ENCODE results near the gene KCNMB1.

GRCh38 chr5:161269016-161269414 lies 277.5 kb downstream of the GABRB2 start:
- PRO-cap, 6 experiments, result no peak in any of the 6 experiments
- RAMPAGE, long total RNA, 2 experiments, result no peak in any of the 2 experiments

DNA sequence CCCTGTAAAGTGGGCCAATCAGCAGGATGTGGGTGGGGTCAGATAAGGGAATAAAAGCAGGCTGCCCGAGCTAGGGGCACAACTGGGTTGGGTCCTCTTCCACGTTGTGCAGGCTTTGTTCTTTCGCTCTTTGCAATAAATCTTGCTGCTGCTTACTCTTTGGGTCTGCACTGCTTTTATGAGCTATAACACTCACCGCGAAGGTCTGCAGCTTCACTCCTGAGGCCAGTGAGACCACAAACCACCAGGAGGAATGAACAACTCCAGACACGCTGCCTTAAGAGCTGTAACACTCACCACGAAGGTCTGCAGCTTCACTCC lies 554.1 kb upstream of the CCNG1 start:
- PRO-cap, 6 experiments, result no peak in any of the 6 experiments
- RAMPAGE, long total RNA, 2 experiments, result no peak in any of the 2 experiments
- RRBS, result no CpG with 5 or more reads among the region's 7 CpGs

GRCh38 chr5:162981503-162981998 lies 455.8 kb upstream of the CCNG1 start:
- PRO-cap, 6 experiments, result no peak in any of the 6 experiments
- RAMPAGE, long total RNA, 2 experiments, result no peak in any of the 2 experiments
- RRBS, result no CpG with 5 or more reads among the region's 6 CpGs

DNA sequence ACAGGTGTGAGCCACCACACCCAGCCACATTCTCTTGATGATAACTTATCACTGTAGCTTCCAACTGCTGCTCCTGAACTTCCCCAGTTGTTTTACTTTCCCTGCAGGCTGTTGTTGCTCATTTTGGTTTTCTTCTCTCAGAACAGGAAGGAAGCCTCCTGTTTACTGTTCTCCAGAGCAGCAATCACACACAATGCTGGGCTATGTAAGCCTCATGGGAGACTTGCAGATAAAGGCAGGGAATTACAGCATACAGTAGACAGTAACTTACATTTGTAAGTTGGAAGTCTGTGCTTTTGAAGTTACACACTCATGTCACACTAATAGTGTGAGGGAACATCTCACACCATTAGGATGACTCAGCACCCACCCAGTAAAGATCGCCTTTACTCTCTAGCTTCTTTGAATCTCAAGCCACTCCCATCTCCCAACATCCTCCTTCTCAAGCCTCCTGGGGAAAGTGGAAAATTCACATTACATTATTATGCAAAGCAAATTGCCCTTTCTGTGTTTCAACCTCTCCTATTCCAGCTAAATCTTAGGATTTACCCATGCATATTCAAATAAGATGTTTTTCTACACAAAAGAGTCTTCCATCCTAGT lies 903.8 kb upstream of the TENM2 start:
- PRO-cap, 6 experiments, result no peak in any of the 6 experiments
- RAMPAGE, long total RNA, 2 experiments, result no peak in any of the 2 experiments
- RRBS, result no CpG with 5 or more reads among the region's 1 CpG

- PRO-cap, 6 experiments, result peak in 1 of 6 experiments; most common plus-strand start chr5:166325091 (in 1)
- RAMPAGE, long total RNA, 2 experiments, result no peak in any of the 2 experiments
- RRBS, result no CpG with 5 or more reads among the region's 10 CpGs
These were observed 654.0 kb upstream of the TENM2 start for GRCh38 chr5:166324837-166325242.

DNA sequence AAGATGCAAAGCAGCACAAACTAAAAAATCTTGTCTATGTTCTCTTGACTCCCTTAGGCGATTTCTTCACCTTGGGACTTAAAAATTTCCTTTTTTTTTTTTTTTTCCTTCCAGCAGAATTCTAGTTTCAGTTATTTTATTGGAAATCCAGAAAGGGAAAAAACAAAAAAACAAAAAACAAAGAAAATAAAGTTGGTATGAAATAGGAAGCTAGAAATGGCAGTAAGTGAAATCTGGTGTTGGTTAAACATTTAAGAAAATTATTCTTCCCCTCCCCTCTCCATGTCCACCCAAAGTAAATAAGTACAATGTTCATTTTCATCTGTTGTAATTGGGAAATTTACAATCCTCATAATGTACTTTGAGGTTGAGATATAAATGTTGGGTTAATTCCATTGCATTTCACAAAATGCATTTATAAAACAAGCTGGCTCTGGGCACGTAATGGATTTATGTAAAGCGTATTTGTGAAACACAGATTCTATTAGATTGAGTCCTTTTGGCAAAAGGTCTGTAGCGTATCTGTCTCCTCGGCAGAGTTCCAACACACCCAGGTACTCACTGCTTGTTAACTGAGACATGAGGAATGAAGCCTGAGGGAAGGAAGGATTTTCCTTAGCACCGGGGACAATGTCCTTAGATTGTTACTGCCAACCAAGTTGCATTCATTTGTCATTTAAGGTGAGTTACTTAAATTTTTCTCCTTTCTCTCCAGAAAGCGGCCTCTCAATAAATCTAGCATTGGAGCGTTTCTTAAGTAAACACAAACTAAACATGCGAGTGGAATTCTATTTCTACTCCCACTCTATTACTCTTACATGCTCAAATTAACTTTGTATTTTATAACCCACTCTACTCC lies 400.2 kb downstream of the TENM2 start:
- PRO-cap, 6 experiments, result peak in 1 of 6 experiments; most common minus-strand start position 790 of the sequence (in 1)
- RAMPAGE, long total RNA, 2 experiments, result no peak in any of the 2 experiments
- RRBS, result no CpG with 5 or more reads among the region's 9 CpGs

DNA sequence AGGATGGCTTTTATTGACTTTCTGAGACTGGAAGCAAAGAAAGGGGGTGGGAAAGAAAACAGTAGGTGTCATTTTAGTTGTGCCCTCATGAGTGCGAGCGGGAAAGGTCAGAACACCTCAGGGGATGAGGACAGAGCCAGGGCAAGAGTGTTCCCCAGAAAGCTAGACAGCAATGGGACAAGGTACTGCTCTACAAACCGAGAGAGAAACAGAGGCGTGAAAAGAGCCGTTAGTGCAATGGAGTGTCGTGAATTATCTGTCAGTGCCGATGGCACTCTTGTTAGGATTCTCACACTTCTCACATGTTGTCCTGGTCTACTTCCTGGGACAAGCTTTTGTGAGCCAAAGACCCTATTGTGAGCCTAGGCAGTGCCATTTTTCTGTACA lies 356.5 kb upstream of the WWC1 start:
- PRO-cap, 6 experiments, result peak in 2 of 6 experiments; most common plus-strand start position 157 of the sequence (in 2)
- RAMPAGE, long total RNA, 2 experiments, result no peak in any of the 2 experiments
- RRBS, result no CpG with 5 or more reads among the region's 7 CpGs

- PRO-cap, 6 experiments, result no peak in any of the 6 experiments
- RAMPAGE, long total RNA, 2 experiments, result no peak in any of the 2 experiments
- RRBS, result no CpG with 5 or more reads among the region's 20 CpGs
These were observed 28.6 kb upstream of the WWC1 start for GRCh38 chr5:168262730-168263453.

GRCh38 chr5:168288093-168289298 lies 2.9 kb upstream of the WWC1 start:
- PRO-cap, 6 experiments, result no peak in any of the 6 experiments
- RAMPAGE, long total RNA, 2 experiments, result no peak in any of the 2 experiments
- RRBS, result no CpG with 5 or more reads among the region's 27 CpGs

GRCh38 chr5:168292876-168293777 lies 1.7 kb downstream of the WWC1 start:
- PRO-cap, 6 experiments, result no peak in any of the 6 experiments
- RAMPAGE, long total RNA, 2 experiments, result no peak in any of the 2 experiments
- RRBS, result no CpG with 5 or more reads among the region's 19 CpGs

GRCh38 chr5:168423535-168424757 lies 62.3 kb upstream of the RARS1 start:
- PRO-cap, 6 experiments, result no peak in any of the 6 experiments
- RAMPAGE, long total RNA, 2 experiments, result no peak in any of the 2 experiments
- RRBS, result 90% methylated on average over 3 of the region's 14 CpGs

GRCh38 chr5:168431187-168431678 lies 55.0 kb upstream of the RARS1 start:
- PRO-cap, 6 experiments, result no peak in any of the 6 experiments
- RAMPAGE, long total RNA, 2 experiments, result no peak in any of the 2 experiments
- RRBS, result no CpG with 5 or more reads among the region's 13 CpGs

GRCh38 chr5:168591871-168592552 lies 12.8 kb upstream of the PANK3 start:
- PRO-cap, 6 experiments, result no peak in any of the 6 experiments
- RAMPAGE, long total RNA, 2 experiments, result no peak in any of the 2 experiments
- RRBS, result no CpG with 5 or more reads among the region's 1 CpG

- PRO-cap, 6 experiments, result no peak in any of the 6 experiments
- RAMPAGE, long total RNA, 2 experiments, result no peak in any of the 2 experiments
- RRBS, result no CpG with 5 or more reads among the region's 3 CpGs
These were observed 239.8 kb upstream of the PANK3 start for GRCh38 chr5:168819059-168819265.

GRCh38 chr5:168842701-168843116 lies 263.5 kb upstream of the PANK3 start:
- PRO-cap, 6 experiments, result peak in 5 of 6 experiments; most common plus-strand start chr5:168843029 (in 4); most common minus-strand start chr5:168842923 (in 3)
- RAMPAGE, long total RNA, 2 experiments, result no peak in any of the 2 experiments
- RRBS, result no CpG with 5 or more reads among the region's 5 CpGs

DNA sequence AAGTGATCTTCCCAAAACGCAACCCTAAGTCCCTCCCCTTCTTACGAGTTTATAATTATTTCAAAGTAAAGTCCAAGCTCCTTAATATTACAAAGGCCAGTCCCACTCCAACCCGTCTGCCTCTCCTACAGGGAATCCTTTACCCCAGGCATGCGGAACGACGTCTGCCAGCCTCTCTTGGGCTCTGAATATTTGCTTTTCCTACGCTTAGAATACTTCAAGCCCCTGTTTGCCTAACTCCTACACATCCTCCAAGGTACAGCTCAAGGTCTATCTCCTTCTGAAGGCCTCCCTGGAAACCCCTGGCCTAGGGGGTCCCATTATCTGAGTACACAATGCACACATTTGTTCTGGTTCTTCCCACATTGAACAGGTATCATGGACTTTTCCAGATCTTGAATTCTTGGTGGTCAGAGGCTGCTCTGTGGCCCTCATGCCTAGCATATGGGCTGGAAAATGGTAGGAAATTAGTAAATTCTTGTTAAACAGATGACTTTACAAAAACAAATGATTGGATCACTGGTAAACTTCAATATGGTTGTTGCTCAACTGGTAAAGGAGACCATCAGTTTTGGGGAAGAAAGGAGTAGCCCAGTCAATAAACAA lies 246.3 kb downstream of the SLIT3 start:
- PRO-cap, 6 experiments, result no peak in any of the 6 experiments
- RAMPAGE, long total RNA, 2 experiments, result no peak in any of the 2 experiments
- RRBS, result no CpG with 5 or more reads among the region's 7 CpGs

GRCh38 chr5:169650885-169651584 lies 14.0 kb downstream of the DOCK2 start:
- PRO-cap, 6 experiments, result no peak in any of the 6 experiments
- RAMPAGE, long total RNA, 2 experiments, result no peak in any of the 2 experiments
- RRBS, result no CpG with 5 or more reads among the region's 8 CpGs

GRCh38 chr5:170265589-170266156 lies 31.9 kb downstream of the LCP2 start:
- PRO-cap, 6 experiments, result peak in 2 of 6 experiments; most common plus-strand start chr5:170265744 (in 1); most common minus-strand start chr5:170265728 (in 2)
- RAMPAGE, long total RNA, 2 experiments, result no peak in any of the 2 experiments
- RRBS, result no CpG with 5 or more reads among the region's 4 CpGs

DNA sequence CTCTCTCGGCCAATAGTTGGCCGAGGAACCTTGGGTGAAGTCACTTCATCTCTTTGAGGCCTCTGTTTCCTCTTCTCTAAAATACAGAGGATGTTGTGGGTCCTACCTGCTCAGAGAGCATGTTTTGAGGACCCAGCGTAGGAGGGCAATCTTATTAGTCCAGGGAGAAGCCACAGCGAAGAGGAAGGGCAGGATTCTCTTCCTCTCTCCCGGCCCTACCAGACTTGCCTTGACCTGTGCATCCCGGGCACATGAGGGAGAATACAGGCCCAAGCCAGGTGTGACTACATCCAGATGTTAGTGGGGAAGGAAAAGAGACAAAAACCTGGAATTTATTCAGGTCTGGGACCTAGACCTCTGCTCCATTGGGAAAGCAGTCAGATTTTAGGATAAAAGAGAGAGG lies 38.7 kb upstream of the LCP2 start:
- PRO-cap, 6 experiments, result no peak in any of the 6 experiments
- RAMPAGE, long total RNA, 2 experiments, result no peak in any of the 2 experiments
- RRBS, result no CpG with 5 or more reads among the region's 6 CpGs

GRCh38 chr5:170388883-170389908 lies at the start of gene KCNMB1:
TSS of gene KCNMB1 (minus strand) at chr5:170389367.
- PRO-cap, 6 experiments, result peak in 5 of 6 experiments; most common plus-strand start chr5:170389018 (in 3); most common minus-strand start chr5:170389655 (in 1)
- RAMPAGE, long total RNA, 2 experiments, result start-site peak on the minus strand in 1 of 2 experiments, at chr5:170389293-170389310 at its widest, 5 reads per replicate
- RRBS, result no CpG with 5 or more reads among the region's 19 CpGs